Vein endothelial cell (primary cell): ENCODE data around the genes CP and TM4SF18.

DNA sequence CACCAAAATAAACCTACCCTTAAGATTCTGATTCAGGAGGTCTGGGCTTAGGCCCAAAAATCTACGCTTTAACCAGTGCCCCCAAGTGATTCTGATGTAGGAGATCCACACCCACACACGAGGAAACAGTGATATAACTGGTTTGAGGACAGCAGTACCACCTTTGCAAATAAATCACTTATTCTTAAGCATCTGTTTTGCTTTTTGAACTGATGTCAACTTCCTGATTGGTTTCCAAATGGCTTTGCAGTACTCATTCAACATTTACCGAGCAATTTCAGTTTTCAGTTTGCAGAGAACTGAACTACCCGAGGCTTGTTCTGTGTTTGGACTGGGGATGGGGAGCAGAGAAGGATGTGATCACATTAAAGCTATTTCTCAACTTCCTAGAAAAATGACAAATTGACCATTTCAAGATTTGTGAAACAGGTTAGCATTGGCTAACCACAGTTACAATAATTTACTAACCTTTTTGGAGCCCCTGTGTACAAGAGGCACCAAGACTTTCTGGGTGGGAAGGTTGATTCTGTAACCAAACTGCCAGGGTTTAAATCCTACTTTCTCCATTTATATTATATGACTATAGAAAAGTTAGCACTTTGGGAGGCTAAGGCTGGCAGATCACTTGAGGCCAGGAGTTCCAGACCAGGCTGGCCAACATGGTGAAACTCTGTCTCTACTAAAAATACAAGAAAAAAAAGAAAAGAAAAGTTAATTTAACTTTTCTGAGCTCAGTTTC lies 985 bp upstream of the GYG1 start:
- CAGE, long polyA plus RNA: no peak

GRCh38 chr3:149221637-149222285 lies at the start of gene CP:
CP (minus strand) TSS chr3:149221829.
- CAGE, long polyA plus RNA: no peak

DNA sequence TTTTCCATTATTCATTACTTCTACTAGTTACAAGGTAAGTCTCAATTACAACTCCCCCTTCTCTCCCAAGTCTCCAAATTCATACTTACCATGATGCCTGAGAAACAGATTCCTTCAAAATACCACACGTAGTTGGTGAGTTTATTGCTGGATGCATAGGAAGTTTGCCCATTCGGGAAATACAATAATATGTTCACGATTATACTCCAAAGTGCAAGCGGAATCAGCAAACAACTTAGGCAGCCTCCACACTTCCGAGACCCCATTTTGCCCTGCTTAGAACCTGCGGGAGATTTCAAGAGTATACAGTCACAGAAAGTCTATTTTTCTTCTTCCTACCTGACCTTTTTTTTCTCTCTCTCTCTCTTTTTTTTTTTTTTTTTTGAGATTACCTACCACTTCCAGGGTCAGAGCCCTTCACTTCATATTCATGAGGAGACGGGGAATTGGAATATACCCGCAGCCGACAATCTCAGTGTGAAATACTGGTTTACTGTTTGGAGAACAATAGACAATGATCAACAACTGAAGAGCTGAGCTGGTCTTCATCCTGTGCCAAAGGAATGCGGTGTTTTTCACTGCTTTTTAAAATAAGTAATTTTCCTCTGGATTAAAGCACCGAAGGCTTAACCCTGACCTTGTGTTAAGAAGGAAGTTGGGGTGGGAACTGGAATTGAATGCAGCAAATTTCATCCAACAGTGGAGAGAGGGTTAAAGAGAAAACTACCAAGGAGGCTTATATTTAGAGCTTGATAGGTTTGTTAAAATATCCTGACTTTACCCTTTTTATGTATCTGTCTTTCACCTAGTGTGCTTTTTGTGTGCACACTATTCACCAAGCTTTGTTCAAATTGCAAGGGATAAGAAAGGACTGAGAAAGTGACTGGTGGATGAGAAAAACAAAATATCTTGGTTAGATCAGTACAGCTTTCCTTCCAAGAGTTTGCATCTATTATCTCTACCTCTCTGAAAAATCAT lies at the start of gene TM4SF18:
TSS of gene TM4SF18 (minus strand) at position 520 of the 978 bp plus-strand sequence.
- CAGE, long polyA plus RNA: no peak

GRCh38 chr3:149376577-149377216 lies 752 bp downstream of the TM4SF1 start:
- CAGE, long polyA plus RNA: no peak

- CAGE, long polyA plus RNA: no peak
These were observed 23.9 kb upstream of the TM4SF1 start for GRCh38 chr3:149401167-149401943.

GRCh38 chr3:149401944-149402347 lies 24.5 kb upstream of the TM4SF1 start:
- CAGE, long polyA plus RNA: no peak

DNA sequence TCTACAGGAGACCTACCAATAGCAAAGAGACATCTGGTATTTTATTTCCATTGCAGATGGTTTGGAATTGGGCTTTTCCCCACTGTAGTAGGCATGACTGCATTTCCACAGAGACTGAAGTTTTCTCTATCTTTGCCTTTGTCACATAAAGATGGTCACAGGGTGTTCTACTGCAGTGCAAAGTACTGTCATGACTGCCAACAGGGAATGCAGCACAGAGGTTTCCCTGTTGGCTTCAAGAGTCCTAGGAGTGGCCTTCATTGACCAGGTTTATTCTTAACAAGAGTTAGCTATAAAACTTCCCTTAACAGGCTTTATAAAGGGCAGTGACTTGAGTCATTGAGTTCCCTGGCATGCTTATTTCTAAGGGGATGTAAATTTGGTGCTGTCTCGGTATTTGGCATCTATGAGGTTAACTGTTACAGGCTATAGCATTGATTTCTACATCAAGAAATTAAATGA lies 36.7 kb upstream of the TM4SF4 start:
- CAGE, long polyA plus RNA: no peak

DNA sequence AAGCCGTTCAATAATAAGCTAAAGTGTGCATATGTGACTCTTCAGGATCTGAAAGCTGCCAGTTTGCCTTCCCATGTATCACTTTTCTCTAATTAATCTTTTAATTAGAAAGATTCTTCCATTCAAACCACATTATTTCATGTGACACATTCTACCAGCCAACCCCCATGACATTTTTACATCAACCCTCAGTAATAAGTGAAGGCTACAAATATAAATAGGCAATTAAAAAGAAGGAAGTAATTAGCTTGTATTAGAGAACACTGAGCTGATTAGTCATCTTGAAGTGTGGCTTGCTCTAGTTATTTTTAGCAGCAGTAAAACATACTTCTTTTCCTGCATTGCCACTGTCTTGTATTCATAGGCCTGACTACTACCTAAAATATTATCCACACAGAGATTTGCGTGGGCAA lies 31.7 kb upstream of the TM4SF4 start:
- CAGE, long polyA plus RNA: no peak

DNA sequence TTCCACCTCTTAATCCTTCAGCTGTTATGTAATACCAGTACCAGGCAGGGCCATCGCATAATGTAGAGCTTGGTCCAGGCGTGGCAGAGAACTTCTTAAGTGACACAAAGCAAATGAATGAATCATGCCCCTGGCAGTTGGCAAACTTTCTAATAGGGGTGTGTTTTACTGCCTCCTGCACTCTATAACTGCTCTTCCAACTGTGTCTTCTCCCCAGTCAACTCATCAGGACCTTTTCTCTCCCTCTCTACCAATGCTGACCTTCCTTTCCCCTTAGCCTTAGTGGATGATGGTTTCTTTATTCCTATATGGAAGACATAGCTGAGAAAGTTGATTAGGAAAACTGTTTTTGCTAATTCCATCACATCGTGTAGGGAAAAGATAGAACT lies 745 bp upstream of the TM4SF4 start:
- CAGE, long polyA plus RNA: no peak

- CAGE, long polyA plus RNA: no peak
These were observed 90.8 kb downstream of the WWTR1 start for GRCh38 chr3:149566870-149567673.

DNA sequence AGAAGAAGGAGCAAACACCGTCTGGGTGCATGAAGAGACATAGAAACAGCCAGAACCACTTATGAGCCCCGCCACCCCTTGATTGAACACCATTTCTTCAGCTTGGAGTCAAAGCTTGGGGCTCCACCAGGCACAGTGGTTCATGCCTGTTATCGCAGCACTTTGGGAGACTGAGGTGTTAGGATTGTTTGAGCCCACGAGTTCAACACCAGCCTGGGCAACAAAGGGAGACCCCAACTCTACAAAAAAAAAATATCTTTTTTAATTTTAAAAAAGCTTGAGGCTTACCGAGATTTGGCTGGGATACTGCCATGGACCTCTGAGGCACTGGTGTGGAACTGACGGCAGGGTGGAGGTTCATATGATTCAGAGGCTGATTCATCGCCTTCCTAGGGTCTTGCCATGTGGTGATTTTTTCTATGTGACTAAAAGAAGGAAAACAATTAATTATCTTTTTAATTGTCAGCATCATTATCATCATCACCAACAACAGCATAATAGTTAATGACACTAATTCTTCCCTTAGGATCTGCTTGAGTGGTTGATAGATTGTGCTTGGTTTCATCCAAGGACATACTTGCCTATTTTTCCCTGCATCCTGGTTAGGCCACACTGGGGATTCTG lies 85.1 kb downstream of the WWTR1 start:
- CAGE, long polyA plus RNA: no peak

- CAGE, long polyA plus RNA: no peak
These were observed 76.1 kb downstream of the WWTR1 start for GRCh38 chr3:149581456-149582369.

DNA sequence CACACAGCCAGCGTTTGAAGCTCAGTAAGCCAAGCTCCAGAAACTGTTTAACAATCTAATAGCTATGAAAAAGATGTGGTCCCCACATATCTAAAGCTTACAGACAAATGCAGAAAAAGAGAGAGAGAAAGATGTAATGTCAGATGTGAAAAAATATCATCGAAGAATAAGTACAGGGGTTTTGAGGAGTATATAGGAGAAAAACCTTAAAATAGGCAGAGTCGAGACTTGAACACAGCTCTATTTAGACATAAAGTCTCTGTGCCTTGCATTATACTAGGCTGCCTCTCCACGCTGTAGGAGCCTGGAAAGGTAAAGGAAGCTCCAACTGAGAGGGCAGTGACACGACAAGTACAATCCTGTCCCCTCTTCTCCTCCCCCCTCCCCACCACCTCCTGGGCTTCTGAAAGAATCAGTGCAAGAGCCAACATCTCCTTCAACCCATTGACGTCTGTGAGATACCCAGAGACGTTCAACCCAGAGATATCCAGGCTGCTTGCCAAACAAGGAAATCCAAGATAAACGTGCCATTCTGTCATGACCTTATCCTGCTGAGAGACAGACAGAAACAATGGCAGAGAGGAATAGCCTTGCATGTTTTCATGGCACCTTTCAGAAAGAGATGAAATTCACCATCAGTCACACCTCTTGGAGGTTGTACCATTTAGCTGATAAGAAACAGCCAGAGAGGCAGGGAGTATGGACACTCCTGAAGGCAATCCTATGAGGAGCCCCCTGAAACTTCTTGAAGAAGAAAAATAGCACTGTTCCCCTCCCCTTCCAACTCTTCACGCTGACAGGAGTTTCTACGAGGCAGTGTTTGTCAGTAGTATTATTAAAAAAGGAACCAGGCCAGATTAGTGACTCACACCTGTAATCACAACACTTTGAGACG lies 39.1 kb downstream of the WWTR1 start:
- CAGE, long polyA plus RNA: no peak

DNA sequence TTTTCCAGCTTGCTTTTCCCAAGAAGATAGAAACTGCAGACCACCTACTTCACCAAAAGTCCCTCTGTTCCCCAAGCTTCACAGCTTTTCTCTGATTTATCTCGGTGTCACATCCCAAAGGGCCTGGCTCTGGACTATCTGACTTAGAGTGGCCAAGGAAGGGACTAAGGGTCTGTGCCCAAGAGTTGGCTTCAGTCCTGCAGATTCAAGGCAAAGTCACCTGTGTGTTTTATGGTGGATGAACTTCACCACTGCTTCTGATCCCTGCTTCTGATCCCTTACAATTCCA lies 1.5 kb downstream of the WWTR1 start:
- CAGE, long polyA plus RNA: no peak

- CAGE, long polyA plus RNA: no peak
These were observed 46.3 kb downstream of the PFN2 start for GRCh38 chr3:149924252-149924916.

DNA sequence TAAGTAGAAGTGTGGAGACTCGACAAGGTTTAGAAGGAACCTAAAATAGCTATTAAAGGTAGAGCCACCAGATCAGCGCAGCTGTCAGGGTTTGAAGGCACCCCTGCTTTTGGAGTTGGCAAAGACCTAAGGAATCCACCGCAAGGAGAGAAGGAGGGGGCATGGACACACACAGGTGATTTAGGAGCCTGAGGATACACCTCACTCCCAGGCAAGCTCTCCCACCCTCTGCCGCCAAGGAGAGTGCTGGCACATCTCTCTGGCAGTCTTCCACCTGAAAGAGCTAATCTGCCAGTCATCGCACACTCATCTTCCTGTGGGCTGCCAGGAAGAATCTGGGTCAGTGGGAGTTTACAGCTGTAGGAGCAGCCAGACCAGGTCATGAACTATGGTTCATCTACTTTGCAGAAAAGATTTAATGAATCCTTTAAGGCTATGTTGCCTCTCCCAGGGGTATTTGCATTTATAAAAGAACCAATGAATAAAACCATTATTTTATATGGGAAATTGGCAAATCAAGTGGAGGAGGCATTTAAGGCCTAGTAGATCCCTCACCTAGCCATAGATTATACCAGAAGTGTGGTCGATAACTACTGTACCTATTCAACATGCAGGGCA lies 170.6 kb upstream of the TSC22D2 start:
- CAGE, long polyA plus RNA: no peak

- CAGE, long polyA plus RNA: no peak
These were observed 7.3 kb downstream of the SERP1 start for GRCh38 chr3:150538599-150539692.

DNA sequence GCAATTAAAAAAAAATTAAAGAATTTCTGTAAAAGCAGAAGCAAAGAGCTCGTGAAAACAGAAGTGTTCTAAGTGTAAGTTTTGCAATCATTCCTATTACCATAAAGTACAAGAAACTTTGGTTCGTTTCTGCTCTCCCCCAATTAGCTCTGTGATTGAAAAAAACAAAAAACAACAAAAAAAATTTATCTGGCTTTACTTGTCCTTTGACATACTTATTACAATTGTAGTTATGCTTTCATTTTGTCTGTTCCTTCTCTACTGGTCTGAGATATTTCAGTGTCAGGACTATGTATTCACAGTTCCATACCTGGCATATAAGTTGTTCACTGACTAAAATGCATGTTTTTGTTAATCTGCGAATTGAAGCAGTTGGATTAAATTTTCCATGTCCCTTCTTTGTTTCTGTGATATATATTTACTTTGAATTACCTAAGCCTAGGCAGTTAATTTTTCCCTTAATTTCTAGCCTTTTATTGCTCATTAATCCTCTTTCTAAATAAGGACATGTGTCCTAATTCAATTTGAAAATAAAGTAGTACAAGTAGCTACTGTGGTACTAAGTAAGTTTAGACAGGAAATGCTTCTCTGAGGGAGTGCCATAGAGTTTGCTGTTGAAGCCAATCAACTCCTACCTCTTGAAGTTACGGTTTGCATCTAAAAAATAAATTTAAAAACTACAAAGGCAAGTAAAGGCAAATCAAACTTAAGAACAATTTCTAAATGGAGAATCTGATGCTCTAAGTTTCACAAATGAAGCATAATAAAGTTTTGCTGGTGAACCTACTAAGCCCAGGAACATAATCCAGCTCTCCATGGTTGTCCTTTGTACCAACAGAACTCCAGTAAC lies 5.0 kb downstream of the SERP1 start:
- CAGE, long polyA plus RNA: no peak

DNA sequence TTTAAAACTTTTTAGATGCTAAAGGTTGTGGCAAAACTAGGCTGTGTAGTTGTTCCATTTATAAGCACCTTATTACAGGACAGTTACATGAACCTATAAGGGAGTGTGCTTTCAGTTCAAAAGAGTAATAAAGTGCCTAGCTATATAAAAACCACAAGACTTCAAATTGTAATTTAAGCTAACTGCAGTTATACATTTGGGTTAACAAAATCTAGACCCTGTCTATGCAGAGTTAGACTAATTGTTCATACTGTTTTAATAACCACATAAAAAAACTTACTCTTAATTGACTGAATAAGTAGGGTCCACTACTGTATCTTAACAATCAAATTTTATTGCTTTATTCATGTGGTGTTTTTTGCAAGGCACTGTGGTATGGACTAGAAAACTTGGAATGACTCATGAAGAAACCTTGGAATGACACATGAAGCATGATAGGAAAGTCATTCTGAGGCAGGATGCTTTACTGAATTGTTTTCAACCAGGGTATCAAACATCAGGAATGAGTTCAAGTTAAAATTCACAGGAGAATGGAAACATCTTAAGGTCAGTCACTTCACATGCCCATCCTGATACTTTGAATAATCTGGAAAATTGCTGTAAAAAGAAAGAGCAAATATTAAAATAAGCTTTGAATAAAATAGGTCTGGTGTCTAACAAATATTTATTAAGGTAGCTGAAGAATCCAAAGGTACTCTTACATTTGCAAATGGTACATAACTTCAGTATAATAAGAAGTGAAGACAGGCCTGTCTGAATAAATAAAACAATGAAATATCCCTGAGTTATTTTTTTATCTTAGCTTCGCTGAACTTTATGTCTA lies 2.2 kb downstream of the SERP1 start:
- CAGE, long polyA plus RNA: no peak

DNA sequence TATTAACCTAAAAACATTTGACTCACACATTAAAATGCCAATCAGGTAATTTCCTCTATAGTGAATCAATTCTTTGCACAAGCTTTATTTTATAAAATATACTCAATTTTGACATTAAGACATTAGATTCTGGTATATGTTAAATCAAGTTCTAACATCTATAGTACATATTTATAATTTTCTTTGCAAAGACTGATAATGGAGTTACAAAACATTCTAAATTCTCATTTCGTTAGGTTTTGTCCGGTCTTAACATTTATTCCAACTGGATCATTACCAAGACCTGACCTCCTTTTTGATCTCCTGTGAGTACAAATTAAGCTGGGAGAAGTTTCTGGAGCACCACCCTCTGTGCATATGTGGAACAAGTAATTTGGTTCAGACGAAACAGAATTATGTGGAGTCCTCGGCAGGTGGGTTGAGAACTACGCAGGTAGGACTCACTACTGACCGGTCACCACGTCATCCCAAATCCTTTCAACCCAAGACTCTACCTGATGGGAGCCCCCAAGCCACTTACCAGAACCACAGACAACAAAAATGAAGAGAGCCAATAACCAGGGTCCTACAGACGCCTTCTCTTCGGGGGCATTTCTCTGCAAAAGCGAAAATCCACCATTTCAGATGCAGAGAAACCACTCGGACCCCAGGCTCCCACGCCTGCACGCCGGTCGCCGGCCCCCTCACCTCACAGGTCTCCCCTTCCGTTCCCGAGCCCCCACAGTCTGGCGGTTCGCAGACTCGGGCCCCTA lies 937 bp downstream of the SERP1 start:
- CAGE, long polyA plus RNA: no peak